Mucosa of descending colon (tissue), 1 donor: ENCODE measurements around a stretch of chr9.

DNA sequence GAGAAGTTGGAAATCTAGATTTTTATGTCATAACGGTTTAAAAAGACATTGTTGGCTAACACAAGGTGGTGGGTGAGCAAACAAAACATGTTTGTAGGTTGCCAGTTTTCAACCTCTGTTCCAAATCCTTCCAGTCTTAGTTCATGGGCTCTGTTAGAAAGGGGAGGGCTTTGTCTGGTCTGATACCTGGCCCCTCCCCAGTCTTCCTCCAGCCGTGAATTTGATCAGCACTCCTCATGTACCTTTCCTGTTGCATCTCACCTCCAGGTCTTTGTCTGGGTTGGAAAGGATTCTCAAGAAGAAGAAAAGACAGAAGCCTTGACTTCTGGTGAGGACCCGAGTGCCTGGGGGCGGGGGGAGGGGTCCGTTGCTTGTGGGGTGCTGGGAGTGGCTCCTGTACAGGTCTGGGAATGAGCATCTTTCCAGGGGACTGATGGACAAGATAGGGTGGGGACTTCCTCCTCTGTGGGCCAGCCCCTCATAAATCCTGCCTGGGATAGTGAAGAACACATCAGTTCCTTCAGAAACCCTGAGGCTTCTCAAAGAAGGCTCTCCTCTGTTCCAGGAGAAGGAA, 38.8 kb downstream of the STOM start:
- PRO-cap = no peak

DNA sequence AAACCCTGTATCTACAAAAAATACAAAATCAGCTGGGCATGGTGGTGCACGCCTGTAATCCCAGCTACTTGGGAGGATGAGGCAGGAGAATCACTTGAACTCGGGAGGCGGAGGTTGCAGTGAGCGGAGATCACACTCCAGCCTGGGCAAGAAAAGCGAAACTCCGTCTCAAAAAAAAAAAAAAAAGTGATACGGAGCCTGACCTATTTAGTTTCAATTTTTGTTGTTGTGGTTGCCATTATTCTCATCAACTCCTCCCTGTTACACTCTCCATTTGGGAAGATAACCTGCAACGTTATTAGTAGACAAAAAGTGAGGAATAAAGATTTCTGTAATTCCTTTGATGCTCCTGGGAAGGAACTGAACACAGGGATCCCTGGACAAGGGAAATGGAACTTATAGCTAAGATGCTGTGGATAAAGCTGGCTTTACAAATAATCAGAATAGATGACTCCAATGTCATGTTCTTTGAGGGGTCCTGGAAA, 1.2 kb downstream of the STOM start:
- PRO-cap = bidirectional peak, plus-strand start at position 235 of the sequence, minus-strand start at position 157 of the sequence

DNA sequence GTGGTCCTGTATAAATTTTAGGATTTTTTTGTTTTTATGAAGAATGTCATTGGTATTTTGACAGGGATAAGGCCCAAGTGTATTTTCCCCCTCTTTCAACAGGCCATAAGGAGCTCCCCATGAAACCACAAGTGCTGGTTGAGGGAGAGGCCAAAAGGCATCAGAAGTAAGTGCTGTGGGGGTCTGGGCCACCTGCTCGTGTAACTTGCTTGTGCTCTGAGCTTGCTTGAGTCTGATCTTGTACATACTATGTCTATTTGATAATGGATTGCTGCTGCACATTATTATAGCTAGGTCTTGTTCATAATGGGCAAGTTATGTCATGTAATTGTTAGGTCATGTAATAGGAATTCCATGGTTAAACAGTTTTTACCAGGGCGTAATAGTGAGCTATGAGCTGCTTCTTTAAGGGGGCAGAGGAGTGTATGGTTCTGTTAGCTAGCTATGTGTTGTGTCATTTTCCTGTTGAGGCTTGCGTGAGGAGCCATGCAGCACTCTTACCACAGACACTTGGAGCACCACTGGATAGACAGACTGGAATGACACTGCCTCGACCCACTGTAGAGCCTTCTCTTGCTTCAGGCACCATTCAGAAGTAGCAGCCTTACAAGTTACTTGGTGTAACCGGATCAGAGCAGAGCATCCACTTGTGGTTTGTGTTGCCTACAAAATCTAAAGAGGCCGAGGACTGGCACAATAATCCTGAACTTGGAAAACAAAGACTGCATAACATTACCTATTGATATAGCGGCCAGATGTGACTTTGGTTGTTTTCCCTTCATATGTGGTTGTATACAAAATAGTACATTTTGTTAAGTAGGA, 28.2 kb upstream of the STOM start:
- PRO-cap = no peak

DNA sequence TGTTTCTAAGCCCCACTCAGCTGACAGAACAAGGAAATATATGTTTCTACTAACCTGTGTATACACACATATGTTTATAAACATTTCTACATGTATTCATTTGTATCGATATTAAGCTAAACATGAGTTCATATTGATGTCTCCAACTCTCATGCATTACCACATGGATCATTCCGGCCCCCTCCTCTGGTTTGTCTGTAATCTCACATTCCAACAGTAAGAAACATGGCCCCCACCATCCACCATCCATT, 39.8 kb upstream of the STOM start:
- PRO-cap = no peak

- PRO-cap = no peak
These were observed 15.0 kb downstream of the GGTA1 start for GRCh38 chr9:121484723-121485054.

DNA sequence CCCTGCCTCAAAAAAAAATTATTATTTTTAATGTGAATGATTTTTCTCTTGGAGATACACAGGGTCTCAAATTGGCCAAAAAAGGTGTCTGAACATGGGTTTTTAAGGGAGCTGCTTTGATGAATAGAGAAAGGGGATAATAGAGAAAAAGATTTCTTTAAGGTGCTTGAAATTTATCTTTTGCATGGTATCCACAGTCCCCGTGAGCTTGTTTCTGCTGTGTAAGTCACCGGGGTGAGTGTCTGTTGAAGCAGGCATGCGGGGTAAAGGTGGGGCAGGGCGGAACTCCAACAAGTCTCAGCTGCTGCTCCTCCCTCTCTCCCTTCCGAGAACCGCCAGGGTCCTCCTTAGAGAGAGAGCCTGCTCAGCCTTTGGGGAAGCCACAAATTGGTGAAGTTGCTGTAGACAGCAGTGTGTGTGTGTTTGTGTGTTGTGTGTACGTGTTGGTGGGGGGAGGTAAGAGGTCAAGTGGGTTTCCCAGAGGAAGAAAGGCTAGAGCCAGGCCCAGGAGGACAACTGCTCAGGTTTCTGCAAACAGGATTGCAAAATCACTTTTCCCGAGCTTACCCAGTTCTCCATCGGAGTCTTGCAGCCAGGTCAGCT, 39.0 kb upstream of the DAB2IP start:
- PRO-cap = no peak

DNA sequence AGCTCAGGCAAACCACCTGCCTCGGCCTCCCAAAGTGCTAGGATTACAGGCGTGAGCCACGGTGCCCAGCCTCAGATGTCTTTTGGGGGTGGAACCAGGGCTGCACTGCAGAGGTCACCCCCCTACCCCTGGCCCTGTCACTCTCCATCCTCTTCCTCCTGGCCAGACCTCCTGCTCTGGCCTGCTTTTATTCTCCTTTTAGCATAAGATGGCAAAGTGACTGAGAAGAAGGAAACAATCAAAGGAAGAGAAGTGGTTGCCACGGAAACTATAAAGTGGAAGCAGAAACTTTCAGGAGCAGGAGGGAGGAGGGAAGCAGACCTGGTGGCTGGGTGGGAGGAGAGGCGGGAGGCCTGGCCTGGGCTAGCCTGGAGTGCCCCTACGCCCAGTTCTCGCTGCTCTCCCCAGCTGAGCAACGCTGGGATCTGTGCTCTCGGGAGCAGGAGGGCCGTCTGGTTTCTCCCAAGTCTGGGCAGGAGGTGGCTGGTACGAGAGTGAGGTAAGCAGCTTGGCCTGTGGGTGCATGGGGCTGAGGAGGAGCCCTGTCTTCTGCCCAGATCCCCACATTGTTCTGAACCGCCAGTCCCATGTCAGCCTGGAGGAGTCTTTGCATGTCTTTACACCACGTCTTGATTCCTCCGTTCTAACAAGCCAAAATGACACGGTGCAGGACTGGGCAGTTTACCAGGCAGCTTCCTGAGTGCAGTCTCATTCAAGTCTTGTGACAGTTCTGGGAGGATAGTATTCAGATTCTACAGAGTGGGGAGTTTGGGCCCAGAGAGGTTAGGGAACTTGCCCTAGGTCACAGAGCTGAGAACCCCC, 15.1 kb upstream of the DAB2IP start:
- PRO-cap = no peak

DNA sequence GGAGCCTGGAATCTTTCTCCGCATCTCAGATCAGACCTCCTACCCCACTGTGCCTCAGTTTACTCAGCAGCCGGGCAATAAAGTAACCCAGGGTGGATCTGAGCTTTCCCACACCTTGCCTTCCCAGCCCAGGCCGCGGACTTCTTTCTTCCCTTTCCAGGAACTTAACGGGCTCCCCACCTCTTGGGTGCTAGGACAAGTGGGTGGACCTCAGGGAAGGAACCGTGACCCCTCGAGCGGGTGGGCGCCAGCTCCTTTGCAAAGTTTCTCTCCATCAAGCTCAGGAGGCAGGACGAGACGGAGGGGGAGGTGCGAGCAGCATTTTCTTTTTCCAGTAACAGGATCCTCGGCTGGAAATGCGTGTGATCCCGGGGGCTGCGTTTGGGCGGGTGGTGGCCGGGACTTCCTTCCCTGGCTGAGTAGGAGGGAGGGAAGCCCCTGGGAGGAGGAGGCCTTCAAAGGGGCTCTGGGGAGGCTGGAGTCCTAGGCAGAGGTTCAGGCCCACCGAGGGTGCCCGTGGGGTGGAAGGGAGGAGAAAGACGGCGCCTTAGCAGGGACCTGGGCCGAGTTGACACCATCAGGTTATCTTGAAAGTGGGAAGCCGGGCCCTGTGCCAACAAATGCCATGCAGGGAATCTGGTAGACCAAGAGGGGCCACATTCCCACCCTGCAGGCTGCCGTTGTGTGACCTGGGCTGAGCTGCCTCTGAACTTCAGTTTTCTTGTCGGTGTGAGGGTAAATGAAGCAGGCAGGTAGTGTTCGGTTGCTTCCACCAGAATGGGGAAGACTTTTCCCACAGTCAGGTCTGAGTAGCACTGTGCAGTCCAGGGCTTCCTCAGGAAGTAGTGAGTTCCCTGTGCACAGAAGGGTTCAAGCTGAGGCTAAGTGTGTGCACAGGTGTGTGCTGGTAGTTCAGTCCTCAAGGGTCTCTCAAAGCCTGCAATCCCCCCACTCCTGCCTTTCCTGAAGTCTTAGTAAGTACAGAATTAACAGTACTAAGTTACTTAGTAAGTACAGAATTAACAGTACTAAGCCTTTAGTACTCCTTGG, 1.0 kb downstream of the DAB2IP start:
- PRO-cap = bidirectional peak, plus-strand start at position 422 of the sequence, minus-strand start at position 143 of the sequence; unidirectional peak, minus-strand start at position 779 of the sequence; unidirectional peak, minus-strand start at position 844 of the sequence

- PRO-cap = no peak
These were observed 80.7 kb downstream of the DAB2IP start for GRCh38 chr9:121731835-121732869.

DNA sequence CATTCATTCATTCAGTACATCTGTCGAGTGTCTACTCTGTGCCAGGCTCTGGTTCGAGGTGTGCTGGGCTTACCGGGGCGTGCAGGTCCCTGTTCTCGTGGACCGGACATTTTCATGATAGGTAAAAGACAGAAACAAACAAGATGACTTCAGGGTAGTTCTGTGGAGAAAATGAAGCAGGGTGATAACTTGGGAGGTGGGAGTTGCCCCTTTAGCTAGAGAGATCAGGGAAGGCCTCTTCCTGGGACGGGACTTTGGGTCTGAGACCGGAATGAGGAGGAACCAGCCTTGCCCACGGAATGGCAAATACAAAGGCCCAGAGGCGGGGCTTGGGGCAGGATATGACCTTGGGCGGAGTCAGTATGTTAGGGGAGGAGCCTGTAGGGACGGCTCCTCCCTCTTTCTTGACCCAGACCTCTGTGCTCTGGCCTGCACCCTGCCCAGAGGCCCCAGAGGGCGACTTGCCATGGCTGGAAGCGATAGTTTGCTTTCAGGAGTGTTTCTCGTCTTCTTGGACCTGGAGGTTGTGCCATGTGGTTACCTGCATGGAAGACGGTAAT, 85.4 kb downstream of the DAB2IP start:
- PRO-cap = bidirectional peak, plus-strand start at position 443 of the sequence, minus-strand start at position 262 of the sequence

DNA sequence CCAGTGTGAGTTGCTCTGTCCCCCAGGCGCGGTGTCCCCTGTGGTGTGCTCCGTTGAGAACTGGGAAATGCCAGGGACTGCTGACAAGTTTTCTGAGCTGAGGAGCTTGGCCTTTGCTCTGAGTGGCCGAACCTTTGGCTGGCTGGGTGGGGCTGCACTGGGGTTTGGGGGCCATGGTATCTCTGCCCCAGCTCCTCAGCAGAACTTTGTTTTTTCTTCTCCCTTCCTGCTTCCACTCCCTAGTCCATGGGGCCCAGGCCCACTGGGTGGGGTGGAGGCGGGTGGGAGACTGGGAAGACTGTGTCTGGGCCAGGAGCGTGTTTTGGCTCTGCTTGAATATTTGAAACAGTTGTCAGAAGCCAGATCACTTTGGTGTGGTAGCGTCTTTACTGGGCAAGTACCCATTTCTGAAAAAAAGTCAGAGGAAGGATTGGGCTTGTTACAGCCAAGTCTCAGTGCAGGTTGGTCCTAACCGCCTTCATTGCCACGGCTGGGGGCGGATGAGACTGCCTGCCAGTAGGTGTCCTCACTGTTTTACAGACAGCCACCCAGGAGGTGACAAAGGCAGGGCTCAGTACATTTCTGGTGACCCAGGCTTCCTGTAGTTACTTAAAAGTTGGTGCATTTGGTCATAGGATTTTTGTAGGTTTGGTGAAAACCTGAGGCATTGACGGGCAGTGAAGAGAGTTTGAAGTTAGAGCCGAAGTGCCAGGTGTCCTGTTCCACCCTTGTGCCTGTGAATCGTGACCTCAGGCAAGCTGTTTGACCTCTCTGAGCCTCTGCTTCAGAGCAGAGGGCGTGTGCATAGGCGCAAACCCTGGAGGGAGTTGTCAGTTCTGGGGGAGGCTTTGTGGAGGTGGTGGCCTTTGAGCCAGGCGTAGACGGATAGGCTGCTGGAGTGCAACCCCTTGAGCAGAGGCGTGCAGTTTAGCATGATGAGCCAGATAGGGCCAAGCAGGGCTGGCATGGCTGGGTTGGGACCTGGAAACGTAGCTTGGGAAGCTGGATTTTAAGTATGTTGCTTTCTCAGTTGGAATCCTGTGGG, 92.9 kb downstream of the DAB2IP start:
- PRO-cap = unidirectional peak, minus-strand start at position 62 of the sequence

DNA sequence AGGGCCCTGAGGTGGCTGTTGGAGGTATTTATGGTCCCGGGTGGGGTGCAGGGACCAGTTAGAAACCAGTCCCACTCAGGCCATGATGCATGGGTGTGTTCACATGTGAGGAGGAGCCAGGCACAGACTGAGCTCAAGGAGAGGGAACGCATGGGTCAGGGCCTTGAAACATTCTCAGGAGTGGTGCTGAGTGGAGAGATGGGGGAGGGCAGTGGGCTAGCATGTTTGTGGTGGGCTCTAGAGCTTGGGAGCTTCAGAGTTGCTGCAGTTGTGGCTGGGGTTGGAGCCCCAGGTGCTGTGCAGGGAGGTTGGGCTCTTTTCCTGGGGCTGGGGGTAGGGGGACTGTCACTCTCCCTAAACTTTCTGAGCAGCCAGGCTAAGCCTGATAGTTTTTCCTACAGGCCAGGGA, 95.4 kb downstream of the DAB2IP start:
- PRO-cap = no peak

DNA sequence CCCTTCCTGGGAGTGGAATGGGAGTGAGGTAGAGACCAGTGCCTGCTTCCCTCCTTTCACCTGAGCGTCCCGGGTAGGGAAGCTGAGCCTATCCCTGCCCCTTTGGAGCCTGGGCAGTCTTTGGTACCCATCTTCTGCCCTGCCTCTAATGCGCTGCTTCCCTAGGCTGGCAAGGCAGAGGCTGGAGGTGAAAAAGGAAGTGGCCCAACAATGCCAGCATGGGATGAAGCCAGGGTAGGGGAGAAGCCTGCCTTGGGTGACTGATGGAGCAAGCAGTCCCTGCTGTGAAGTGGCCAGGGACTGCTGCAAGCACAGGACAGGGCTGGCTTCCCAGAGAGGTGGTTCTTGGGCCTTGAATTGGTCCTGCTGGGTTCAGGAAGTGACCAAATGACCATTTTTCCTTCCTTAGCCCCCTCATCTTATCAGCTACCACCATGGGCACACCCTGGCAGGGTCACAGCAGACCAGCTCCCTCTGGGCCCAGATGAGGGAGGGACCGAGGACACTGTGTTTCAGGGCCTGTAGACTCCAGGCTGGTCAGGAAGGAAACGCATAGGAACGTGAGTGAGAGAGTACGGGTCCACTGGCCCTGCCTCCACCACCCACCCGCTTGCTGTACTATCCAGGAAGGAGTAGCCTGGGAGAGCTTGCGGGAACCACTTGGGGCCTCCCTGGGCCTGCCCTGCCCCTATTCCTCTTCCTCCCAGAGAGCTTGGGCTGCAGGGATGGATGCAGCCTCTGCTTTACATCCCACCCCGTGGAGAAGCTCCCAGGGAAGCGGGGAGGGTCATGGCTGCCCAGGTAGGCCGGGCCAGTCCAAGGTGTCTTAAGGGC, 102.5 kb downstream of the DAB2IP start:
- PRO-cap = no peak

GRCh38 chr9:121757604-121758343, 106.3 kb downstream of the DAB2IP start:
- PRO-cap = no peak

DNA sequence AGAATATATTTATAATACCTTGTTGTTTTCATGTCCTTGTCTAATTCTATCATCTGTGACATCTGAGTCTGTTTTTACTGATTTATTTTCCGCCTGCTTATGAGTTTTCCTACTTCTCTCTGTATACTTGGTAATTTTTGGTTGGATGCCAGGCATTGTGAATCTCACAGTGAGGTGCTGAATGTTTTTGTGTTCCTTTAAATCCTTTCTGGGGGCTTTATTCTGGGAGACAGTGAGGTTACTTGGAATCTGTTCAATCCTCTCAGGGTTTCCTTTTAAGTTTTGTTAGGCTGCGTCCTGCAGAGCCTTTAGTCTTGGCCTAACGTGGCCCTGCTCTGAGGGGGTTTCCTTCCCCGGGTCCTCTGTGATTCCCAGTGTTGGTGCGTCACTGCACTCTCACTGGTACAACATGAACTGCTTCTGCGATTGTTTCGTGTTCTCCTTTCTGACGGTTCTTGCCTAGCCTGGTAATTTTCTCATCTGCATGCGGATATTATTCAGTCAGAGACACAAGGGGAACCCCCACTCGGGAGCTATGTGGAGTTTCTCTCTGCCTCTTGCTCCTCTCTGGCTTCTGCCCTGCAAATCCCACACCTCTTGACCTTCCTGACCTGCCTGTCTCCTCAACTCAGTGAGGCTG, 128.0 kb downstream of the DAB2IP start:
- PRO-cap = no peak

GRCh38 chr9:121821290-121821895, 170.0 kb downstream of the DAB2IP start:
- PRO-cap = no peak

DNA sequence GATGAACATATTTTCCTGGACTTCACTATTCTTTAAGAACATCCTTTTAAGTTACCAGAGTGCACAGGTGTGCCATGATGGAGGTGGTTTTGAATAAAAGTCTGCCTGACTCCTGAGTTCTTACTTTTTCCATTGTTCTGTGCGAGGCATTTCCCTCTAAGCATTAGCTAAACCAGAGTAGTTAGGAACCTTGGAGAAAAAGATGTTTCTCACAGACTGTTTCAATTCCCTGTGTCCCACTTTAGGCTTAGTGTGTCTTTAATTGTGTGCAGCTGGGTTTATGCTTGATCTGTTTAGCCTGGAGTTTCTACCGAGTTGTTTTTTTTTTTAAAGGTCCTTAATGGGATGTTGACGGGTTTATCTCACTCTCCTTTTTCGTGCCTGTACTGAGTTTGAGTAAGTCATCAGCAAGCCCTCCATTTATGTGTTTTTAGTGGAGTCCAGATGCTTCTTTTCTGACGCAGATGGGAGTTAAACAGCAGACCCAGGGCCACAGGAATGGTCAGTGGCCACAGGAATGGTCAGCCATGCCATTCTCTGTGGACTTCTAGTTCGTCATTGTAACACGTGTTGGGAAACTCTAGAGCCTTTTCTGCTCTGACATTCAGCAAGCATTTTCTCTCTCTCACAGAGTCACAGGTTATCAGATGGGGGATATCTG, 190.7 kb downstream of the TTLL11 start:
- PRO-cap = no peak

DNA sequence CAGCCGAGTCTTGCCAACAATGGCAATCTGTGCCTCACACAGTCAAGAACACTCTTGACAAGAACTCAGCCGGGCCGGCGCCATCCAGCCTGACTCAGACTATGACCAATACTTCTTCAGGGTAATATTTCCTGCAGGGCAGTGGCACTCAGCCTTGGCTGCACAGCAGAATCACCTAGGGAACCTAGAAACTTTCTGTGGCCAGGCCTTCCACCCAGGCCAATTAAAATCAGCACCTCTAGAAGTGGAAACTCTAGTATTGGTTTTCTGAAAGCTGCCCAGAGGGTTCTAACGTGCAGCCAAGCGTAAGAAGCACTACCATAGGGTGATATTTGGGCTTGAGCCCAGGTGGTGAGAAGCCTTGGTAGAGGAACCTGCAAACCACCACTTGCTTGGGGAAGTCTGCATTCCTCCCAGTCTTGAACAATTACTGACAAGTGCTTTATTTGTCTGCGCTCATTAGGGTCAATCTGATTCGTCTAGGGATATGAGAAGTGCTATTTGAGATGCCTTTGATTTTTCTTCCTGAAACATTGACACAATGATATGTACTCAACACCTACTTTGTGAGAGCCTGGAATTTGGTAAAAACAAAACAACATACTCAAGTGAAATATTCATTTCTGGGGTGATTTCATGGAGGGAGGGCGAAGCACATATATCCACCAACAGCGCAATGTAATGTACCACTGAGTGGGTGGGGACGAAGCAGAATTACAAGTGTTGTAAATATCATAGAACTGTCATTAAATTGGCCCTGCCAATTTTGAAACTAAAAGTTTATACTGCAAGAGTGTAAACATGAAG, 120.4 kb downstream of the TTLL11 start:
- PRO-cap = no peak

DNA sequence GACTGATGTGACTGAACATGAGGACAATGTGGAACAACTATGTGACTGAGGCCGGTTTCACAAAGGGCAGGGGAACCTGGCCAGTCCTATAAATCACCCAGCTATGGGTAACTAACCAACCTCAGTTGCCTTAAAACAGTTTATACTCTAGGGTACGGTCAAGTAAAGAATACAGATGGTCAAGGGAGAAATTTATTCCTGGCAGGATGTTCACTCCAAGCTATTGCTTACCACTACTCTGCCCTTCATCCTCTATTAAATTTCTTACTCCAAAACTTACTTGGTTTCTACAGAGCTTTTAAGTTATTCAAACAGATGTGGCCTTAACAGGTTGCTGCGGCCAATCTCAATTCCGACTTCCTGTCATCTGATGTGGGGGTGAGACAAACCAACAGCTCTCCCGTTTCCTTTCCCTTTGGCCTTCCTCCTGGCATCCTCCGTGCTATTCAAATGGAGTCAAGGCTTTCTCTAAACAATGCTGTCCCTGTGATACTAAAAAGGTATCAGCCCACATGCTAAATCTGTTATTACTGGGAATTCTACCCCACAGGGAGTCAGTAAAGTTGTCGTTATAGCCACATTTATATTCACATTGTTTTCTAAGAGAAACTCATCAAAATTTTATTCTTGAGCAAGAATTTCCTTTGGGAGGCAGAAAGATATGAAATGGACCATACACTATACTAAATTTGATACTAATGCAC, 11.9 kb downstream of the RBM18 start:
- PRO-cap = no peak

GRCh38 chr9:122788962-122789281, 189 bp downstream of the OR5C1 start:
- PRO-cap = no peak